Measurements from ENCODE around the gene FAM210A.

GRCh38 chr18:13725780-13726814, at the start of gene FAM210A:
FAM210A (minus strand) TSS chr18:13726558.
- PRO-cap, 2 experiments = peak in 2 of 2 experiments; most common plus-strand start chr18:13726708 (in 2); most common minus-strand start chr18:13726558 (in 2)
- RAMPAGE, long total RNA, 5 experiments = start-site peak on the plus strand in 5 of 5 experiments, at chr18:13726657-13726724 at its widest, 48 to 413 reads per replicate; start-site peak on the minus strand in 2 of 5 experiments, at chr18:13726492-13726571 at its widest, 99 to 171 reads per replicate

DNA sequence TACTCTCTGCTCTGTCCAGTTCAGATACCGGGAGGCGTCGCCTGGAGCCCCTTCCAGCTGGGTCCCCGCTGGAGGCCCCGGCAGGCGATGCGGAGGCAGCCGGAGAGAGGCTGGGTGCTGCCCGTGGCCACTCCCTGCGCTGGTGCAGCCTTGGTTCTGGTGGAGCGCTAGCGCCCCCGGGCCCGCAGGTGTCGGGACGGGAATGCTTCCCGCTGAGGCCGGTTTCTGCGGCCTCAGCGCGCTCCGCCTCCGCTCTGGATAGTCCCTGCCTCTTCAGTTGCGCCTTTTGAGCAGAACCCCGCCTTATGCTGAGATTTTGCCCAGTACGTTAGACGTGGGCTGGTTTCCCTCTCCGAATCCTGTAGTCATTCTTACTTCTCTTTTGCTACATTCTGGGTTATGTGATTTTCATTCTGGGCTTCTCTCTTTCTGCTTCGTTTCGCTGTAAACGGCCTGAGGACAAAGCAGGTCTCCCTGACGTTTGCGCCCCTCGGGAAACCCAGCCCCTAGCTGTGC, 22.9 kb upstream of the MC5R start:
- PRO-cap, 2 experiments = no peak in any of the 2 experiments
- RAMPAGE, long total RNA, 5 experiments = no peak in any of the 5 experiments

GRCh38 chr18:21042524-21043018, 69.0 kb downstream of the ROCK1 start:
- PRO-cap, 2 experiments = no peak in any of the 2 experiments
- RAMPAGE, long total RNA, 5 experiments = no peak in any of the 5 experiments

DNA sequence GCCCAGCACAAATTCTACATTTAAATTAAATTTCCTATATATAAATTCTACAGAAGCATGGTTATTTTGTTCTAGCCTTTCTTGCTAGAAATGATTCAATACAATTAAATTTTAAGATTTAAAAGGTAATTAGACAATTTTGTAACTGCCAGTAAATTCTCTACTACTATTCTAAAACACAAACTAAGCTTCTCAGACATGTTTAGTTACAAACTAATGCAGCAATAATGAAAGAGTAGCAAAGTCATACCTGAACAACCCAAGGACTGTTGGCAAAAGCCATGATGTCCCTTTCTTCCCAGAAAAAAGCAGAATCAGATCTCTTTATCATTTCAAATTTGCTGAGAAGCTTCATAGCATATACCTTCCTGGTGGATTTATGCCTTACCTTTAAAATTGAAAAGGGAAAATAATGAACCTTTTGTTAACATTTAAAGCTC, 62.8 kb downstream of the ROCK1 start:
- PRO-cap, 2 experiments = no peak in any of the 2 experiments
- RAMPAGE, long total RNA, 5 experiments = no peak in any of the 5 experiments

DNA sequence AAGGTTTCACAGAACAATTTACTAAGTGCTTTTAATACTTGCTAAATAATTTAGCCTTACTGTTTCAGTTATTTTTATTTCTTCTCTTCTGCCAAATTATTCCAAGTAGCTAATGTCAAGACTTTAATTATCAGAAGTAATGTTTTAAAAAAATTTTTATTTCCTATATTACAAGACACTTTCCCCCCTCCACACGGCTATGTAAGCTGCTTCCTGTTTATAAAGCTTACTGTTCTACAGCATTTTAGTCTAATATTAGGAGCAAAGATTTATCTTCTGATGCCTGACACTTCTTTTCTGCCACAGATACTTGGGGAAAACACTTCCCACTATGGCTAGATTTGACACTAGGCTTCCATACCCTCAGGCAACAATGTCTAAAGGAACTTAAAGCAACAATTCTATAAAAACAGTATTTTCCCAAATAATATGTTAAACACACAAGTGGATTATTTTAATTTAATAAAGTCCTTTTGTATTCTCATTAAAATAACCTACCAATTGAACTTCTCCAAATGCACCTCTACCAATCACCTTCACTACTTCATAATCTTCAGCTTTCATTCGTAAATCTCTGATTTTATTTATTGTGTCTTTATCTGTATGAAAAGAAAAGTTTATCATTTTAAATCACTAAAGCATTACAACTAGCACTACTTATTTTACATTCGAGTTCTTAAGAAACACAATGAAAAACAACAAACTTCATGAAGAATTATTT, 62.2 kb downstream of the ROCK1 start:
- PRO-cap, 2 experiments = no peak in any of the 2 experiments
- RAMPAGE, long total RNA, 5 experiments = no peak in any of the 5 experiments

DNA sequence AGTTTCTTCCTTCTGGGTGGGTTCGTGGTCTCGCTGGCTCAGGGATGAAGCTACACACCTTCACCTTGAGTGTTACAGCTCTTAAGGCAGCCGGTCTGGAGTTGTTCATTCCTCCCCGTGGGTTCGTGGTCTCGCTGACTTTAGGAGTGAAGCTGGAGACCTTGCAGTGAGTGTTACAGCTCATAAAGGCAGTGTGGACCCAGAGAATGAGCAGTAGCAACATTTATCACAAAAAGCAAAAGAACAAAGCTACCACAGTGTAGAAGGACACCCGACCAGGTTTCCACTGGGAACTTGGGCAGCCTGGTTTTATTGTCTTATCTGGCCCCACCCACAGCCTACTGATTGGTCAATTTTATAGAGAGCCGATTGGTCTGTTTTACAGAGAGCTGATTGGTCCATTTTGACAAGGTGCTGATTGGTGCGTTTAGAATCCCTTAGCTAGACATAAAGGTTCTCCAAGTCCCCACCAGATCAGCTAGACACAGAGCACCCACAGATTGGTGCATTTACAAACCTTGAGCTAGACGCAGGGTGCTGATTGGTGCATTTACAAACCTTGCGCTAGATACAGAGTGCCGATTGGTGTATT, 20.2 kb upstream of the ROCK1 start:
- PRO-cap, 2 experiments = no peak in any of the 2 experiments
- RAMPAGE, long total RNA, 5 experiments = no peak in any of the 5 experiments

DNA sequence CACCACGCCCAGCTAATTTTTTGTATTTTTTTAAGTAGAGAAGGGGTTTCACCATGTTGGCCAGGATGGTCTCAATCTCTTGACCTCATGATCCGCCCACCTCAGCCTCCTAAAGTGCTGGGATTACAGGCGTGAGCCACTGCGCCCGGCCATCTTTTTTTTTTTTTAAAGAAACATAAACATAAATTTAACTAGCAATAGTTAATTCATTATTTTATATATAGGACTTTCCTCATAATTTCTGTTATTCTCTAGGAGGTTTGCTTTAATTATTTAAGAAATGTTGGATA, 43.2 kb upstream of the GREB1L start:
- PRO-cap, 2 experiments = peak in 1 of 2 experiments; most common minus-strand start position 161 of the sequence (in 1)
- RAMPAGE, long total RNA, 5 experiments = no peak in any of the 5 experiments

GRCh38 chr18:21242906-21243659, 1.1 kb downstream of the GREB1L start:
- PRO-cap, 2 experiments = peak in 2 of 2 experiments; most common plus-strand start chr18:21243262 (in 2); most common minus-strand start chr18:21242973 (in 2)
- RAMPAGE, long total RNA, 5 experiments = no peak in any of the 5 experiments

- PRO-cap, 2 experiments = no peak in any of the 2 experiments
- RAMPAGE, long total RNA, 5 experiments = no peak in any of the 5 experiments
Measured at GRCh38 chr18:21449837-21450402, 150.6 kb downstream of the ESCO1 start.

- PRO-cap, 2 experiments = peak in 1 of 2 experiments; most common plus-strand start chr18:21663778 (in 1)
- RAMPAGE, long total RNA, 5 experiments = no peak in any of the 5 experiments
Measured at GRCh38 chr18:21663598-21664099, 40.9 kb downstream of the ABHD3 start.

GRCh38 chr18:21741317-21741883, 808 bp downstream of the MIB1 start:
- PRO-cap, 2 experiments = peak in 2 of 2 experiments; most common plus-strand start chr18:21741366 (in 2); most common minus-strand start chr18:21741446 (in 1)
- RAMPAGE, long total RNA, 5 experiments = no peak in any of the 5 experiments

GRCh38 chr18:21777610-21778282, 37.2 kb downstream of the MIB1 start:
- PRO-cap, 2 experiments = no peak in any of the 2 experiments
- RAMPAGE, long total RNA, 5 experiments = no peak in any of the 5 experiments

- PRO-cap, 2 experiments = no peak in any of the 2 experiments
- RAMPAGE, long total RNA, 5 experiments = no peak in any of the 5 experiments
Measured at GRCh38 chr18:21852405-21853609, 112.2 kb downstream of the MIB1 start.

- PRO-cap, 2 experiments = no peak in any of the 2 experiments
- RAMPAGE, long total RNA, 5 experiments = no peak in any of the 5 experiments
Measured at GRCh38 chr18:21865752-21866548, 125.4 kb downstream of the MIB1 start.

GRCh38 chr18:22018352-22018756, 151.0 kb upstream of the GATA6 start:
- PRO-cap, 2 experiments = no peak in any of the 2 experiments
- RAMPAGE, long total RNA, 5 experiments = no peak in any of the 5 experiments

- PRO-cap, 2 experiments = no peak in any of the 2 experiments
- RAMPAGE, long total RNA, 5 experiments = no peak in any of the 5 experiments
Measured at GRCh38 chr18:22021739-22022062, 147.7 kb upstream of the GATA6 start.

DNA sequence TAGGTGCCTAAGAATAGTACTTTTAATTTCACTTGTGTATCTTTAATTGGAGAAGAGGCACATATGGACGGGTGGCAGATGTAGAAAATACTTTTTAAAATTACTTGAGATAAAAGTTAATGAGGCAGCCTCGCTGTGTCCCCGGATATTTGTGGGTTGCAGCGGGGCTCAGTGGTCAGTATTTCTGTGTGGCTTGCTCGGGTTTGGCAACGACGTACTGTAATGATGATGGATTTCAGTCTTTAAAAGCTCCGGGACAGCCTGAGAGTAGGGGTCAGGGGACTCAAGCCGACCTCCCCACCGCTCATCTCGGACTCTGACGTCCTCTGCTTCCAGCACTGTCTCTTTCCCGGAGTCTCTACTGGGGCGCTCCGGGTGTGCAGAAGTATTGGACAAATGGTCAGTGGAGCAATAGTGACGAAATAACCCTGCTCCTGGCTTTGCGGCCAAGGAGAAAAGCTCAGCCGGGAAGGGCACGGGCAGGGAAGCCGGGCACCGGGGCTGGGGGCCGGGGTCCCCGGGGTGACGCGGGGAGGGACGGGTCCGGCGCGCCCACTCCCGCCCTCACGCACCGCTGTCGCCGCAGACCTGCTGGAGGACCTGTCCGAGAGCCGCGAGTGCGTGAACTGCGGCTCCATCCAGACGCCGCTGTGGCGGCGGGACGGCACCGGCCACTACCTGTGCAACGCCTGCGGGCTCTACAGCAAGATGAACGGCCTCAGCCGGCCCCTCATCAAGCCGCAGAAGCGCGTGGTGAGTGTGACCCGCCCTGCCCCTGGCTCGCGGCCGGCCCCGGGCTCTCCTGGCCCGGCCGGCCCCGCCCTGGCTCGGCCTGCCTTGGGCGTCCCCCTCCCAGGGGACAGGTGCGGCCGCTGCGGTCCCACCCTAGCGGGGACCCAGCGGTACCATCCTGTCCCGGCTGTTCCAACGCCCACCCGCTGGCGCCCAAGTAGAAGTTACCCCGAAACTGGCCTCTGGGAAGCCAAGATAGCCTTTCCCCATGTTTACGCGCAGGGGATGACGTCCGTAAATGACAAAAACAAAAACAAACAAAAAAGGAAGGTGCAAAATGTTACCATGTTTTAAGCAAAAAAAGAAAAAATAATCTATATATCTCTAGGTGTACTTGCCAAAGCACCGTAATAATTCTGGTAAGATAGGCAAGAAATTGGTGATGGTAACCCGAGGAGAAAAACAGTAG, 7.4 kb downstream of the GATA6 start:
- PRO-cap, 2 experiments = peak in 1 of 2 experiments; most common plus-strand start position 463 of the sequence (in 1); most common minus-strand start position 363 of the sequence (in 1)
- RAMPAGE, long total RNA, 5 experiments = no peak in any of the 5 experiments

- PRO-cap, 2 experiments = no peak in any of the 2 experiments
- RAMPAGE, long total RNA, 5 experiments = no peak in any of the 5 experiments
Measured at GRCh38 chr18:22200518-22201402, 31.4 kb downstream of the GATA6 start.

- PRO-cap, 2 experiments = no peak in any of the 2 experiments
- RAMPAGE, long total RNA, 5 experiments = no peak in any of the 5 experiments
Measured at GRCh38 chr18:22206845-22207613, 37.6 kb downstream of the GATA6 start.

DNA sequence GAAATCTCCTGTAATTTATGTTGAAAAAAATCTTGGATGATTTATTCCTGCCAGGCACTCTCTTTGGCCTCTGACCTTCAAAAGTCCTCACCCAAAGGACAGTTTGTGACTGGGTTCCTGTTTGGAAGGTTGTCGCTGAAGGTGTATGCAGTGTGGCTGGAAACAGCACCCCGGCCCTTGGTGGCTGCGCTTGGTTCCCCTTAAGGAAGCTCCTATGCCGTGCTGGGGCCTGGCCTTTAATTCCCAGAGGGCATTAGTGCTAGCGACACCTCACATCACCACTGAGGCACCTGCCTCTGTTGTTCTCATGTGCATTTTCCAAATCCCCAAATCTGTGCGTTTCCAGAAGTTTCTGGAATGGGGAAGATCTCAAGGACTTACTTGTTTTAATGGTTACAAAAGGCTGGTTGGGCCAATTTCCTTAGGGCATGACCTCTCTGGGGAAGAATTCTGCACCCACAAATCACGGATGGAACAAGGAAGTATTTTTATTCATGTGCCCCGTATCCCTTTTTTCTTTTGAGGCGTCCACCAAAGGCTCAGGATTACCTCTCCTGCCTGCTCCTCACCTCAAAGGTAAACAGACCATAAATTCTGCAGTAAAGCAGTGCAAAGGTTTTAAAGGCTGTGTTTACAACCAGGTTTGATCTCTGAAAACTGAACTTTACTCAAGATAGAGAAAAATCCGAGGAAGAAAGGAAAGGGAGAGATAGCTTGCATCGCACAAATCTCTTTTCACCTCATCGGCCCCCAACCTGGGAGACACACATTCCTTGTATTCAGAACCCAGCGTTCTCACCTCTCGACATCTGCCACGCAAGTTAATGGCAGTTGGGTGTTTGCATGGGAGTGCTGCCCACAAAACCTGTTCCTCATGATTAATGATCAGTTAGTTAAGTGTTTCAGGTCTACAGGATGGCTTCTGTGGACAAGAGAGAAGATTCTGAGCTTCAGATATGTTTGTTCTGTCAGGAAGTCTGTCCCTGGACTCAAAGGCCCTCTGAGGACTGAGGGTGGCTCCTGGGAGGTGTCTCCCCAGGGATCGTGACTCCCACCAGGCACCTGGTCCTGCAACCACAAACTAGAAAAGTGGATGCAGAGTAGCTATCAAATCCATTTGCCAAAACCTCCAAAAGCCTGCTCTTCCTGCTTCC, 72.4 kb downstream of the GATA6 start:
- PRO-cap, 2 experiments = no peak in any of the 2 experiments
- RAMPAGE, long total RNA, 5 experiments = no peak in any of the 5 experiments

All from thyroid gland (tissue), 7 donors.